ENCODE data around the gene FGGY.

DNA sequence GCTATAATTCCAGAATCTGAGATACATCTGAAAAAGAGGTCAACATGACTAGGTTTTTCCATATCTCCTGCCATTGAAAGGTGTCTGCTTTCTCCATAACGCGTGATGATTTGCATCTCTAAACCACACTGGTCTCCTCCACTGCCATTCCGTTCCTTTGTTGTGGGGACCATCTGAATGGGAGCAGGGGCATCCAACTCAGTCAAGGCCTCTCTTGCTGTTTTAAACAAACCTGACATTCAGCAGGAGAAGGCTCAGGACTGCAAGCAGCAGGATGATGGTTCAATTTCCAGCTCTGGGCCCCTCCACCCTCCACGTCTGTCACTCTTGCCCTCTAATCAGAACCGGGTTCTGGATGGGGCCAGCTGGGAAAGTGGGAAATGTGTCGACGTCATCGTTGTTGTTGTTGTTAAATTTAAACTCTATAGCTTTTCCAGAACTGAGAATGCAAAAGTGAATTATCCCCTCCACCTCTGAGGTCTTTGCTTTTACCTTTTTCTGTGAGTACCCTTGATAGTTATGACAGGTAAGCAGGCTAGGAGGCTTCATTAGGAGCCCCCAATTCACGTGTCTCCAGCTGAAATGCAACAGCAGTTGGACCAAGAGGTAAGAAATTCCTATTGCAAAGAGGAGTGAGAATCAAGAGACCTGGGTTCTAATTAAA, 45.0 kb downstream of the PLPP3 start:
- RRBS = no CpG with 5 or more reads among the region's 9 CpGs

DNA sequence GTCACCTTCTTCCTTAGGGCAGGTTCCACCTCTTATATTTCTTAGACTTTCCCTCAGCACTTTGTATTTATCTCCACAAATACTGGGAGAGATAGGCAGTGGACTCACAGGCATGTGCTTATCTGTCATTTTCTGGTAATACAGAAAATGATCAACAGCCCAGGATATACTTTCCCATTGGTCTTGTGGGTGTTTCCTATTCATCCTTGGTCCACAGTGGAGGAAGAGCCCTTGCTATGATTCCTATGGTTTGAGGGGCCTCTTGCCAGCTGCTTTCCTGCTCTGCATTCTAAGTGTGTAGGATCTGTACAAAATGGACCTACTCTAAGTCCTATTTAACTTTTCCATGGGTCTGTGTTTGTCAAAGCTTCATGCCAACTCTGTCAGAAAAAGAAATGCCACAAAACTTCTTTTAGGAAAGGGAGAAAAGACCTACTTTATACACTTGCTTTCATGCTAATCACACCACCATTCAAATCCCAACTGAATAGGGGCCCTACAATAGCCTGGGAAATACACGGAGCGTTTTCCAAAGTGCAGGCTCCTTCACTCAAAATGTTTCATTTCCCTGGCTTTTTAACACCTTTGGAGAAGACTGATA, 16.4 kb downstream of the PLPP3 start:
- RRBS = no CpG with 5 or more reads among the region's 2 CpGs

DNA sequence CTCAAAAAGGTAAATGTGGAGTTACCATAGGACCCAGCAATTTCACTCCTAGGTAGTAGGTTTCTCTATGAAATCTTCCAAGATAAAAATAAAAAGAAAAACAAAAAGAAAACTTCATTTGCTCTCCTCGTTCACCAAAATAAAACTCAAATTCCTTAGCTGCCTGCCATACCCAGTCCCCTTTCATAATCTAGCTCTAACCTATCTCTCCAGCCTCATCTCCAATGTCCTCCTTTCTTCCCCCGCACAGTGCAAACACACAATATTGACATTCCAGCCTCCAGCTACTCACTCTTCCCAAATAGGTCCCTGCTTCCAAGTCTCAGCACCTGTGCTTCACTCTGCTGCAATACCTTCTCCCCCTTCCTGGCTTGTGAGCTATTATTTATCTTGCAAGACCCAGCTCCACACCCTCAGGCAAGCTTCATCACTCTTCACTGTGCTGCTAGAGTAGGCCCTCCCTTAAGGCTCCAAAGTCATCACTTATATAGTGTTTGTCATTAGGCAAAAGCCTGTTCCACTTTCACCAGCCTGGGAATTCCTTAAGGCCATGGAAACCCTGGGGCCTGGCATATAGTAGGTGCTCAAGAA, 9.7 kb downstream of the PLPP3 start:
- RRBS = no CpG with 5 or more reads among the region's 2 CpGs

DNA sequence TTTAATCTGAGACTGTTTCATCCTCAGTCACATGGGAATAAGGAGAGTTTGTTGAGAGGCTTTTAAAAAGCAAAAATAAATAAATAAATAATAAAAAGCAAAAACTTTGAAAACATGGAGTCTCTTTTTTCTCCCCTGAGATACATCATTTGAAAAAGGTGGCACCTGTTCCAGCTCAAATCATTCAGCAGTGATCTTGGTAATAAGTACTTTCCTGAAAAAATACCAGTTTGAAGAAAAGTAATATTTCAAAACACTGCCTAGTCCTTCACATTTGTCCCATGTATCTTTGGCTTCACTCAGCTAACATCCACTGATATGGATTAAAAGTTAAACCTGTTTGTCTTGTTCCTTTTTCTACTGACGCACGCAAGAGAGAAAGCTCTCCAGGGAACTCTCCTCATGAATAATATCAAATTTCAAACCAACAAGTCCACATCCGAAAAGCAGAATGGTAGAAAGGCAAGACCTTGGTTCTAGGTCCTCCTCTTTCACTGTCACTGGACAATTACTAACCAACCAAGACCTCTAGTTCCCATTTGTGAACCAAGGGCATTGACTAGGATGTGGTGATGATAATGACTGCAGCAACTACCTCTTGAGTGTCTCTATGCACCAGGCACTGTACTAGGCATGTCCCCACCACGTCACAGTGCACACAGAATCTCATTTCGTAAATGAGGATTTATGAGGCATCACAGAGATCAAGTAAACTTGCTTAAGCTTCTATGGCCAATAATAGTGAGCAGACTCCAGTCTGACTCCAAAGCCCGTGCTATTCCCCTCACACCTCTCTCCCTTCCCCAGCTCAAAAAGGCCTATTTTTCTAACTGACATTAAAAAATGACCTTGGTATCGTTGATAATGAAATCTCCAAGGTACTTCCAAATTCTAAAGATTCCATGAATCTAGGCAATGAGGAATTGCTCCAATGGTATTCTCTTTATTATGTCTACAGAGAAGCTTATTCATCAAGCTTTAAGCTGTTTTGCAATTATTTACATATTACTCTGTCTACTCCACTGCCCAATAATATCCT, 8.4 kb downstream of the PLPP3 start:
- RRBS = no CpG with 5 or more reads among the region's 7 CpGs

- RRBS = no CpG with 5 or more reads among the region's 3 CpGs
These were observed 811 bp downstream of the PRKAA2 start for GRCh38 chr1:56645985-56646265.

- RRBS = no CpG with 5 or more reads among the region's 4 CpGs
These were observed 39.0 kb downstream of the PRKAA2 start for GRCh38 chr1:56684048-56684642.

DNA sequence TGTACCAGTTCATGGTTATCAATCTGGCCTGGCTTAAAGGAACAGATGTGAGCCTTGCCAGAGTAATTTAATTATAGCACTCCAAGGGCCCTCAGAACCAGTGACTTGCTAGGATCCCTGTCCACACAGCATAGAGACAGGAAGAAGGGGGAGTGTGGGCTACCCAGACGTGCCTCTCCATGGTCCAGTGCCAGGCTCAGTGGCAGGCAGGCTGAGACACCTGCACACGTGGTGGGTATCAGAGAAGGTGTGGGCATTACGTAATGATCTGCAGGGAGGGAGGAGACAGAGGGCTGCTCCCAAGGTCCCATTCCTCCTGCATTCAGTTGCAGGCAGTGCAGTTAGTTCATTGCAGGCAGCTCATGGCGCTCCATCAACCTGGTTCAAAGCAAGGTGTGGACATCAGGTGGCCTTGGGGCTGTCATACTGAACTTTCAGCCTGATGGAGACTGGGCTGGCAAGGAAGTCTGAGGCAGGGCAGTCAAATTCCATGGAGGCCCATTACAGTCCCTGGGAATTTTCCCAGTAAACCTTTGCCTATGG, 49.8 kb downstream of the C8B start:
- RRBS = no CpG with 5 or more reads among the region's 4 CpGs

DNA sequence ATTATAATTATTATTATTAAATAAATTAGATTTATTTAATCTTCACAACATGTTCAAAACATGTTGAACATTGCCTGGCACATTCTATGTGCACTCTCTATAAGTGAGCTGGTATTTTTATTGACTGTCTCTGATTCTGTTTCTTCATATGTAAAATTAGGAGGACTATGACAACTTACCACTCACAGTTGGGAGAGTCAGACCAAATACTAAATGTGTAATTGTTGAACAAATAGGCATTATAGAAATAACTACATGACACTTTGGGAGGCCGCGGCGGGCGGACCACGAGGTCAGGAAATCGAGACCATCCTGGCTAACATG, 951 bp upstream of the C8B start:
- RRBS = no CpG with 5 or more reads among the region's 6 CpGs

DNA sequence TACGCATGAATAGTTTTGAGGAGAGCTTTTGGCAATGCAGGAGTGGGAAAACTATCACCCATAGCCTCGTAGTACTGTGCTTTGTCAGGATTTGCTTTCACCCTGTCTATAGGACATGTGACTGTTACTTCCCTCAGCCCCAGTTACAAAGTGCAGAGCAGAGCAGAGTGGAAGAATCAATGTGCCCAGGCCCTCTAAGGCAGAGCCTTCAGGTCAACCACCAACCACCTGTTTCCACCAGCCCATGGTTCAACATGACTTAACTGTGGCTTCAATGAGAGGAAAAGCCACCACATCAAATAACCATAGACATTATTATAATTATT, 68.9 kb upstream of the C8B start:
- RRBS = no CpG with 5 or more reads among the region's 2 CpGs

GRCh38 chr1:57278645-57278895, 145.3 kb downstream of the DAB1 start:
- RRBS = no CpG with 5 or more reads among the region's 3 CpGs

GRCh38 chr1:58773377-58773940, 10.4 kb downstream of the JUN start:
- RRBS = no CpG with 5 or more reads among the region's 4 CpGs

- RRBS = 1% methylated on average over 11 of the region's 70 CpGs
These were observed 508 bp upstream of the JUN start for GRCh38 chr1:58784128-58784981.

- RRBS = no CpG with 5 or more reads among the region's 10 CpGs
These were observed 109.6 kb upstream of the JUN start for GRCh38 chr1:58893351-58893931.

DNA sequence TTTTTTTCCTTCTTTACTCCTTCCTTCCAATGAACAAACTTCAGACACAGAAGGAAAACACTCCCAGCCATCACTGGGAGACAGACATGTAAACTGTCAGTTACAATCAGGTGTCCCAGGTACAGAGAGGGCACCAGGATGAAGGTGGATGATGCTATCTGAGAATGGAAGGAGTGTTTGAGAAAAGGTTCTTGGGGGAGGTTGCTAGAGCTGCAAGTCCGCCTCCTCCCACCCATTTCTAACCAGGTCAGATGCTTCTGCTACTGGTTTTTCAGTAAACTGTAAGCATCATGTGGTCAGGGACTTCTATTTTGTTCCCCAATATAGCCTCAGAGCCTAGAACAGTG, 171.1 kb upstream of the JUN start:
- RRBS = no CpG with 5 or more reads among the region's 1 CpG

GRCh38 chr1:59071267-59071987, 225.5 kb upstream of the FGGY start:
- RRBS = no CpG with 5 or more reads among the region's 7 CpGs

- RRBS = no CpG with 5 or more reads among the region's 8 CpGs
These were observed 145.9 kb upstream of the FGGY start for GRCh38 chr1:59150778-59151667.

DNA sequence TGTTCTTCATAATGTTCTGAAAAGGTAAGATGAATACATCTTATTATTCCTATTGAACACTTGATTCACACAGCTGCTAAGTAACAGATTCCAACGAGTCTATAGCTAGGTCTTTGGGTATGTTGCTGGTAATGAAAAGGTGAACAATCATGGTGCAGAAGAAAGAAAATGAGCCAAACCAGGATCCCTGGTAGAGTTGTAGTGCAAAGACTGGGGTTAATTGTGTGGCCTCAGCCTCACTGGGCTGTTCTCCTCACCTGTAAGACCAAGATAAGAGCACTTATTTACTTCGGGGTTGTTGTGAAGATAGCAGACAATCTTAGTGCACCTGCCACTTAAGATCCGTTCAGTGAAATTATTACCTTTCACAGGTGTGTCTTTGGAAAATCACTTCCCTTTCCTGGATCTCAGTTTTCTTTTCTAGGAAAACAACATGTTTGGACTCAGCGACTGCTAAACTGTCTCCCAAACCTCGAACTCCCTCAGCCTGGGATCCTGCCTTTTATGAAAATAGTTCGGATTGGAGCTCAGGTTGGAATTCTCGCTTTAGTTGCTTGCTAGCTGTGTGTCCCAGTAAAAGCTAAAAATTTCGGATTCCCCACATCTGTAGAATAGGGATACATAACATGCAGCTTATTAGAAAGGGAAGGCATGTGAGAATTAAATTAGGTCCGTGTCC, 1.2 kb upstream of the FGGY start:
- RRBS = no CpG with 5 or more reads among the region's 9 CpGs

DNA sequence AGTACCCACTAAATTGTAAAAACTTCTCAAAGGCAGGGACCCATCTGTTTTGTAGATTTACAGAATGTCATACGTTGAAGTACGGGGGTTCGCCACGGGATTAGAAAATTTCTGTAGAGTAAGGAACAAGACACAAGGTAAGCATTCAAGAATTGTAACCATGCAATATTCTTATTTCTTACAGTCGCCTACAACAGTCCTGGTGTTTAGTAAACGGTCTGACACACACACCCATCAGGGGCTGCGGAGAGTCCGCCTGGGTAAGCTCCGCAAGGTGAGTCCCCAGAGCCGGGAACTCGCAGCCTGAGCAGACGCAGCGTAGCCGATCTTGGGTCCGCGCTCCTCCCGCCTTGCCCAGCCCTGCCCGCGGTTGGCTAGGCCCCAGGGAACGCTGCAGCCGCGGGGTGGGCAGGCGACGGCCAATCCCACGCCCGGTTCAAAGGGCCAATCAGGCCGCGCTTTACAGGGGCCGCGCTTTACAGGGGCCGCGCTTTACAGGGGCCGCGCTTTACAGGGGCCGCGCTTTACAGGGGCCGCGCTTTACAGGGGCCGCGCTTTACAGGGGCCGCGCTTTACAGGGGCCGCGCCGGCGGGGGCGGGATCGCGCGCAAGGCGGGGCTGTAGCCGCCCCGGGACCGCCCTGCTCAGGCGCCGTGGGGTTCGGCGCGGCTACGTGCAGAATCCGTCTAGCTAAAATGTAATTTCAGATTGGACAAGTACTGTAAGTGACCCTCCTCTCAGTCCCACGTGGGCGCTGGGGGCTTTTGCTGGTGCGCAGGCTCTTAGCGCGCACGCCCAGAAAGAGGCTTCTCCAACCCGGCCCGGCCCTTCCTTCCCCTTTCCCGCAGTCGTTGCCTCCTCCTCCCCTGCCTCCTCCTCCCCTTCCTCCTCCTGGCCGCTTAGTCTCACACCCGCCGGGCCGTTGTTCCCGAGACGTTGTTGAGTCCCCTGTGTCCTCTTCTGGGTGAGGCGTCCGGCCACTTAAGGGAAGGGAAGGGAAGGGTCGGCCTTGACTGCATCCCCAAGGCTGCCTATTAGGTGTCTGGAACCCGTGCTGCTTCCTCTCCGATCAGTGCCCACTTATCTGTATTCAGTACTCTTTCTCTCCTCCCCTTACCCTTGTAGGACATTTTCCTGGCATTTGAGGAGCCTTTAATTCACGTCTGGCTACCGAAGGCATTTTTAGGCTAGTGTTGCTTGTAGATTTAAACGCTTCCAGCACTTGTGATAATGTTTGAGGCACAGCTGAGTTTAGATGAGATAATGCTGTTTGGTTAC, at the start of gene FGGY:
TSS of gene FGGY (plus strand) at position 908 of the 1,278 bp plus-strand sequence.
- RRBS = 2% methylated on average over 17 of the region's 85 CpGs

- RRBS = no CpG with 5 or more reads among the region's 5 CpGs
These were observed 13.7 kb downstream of the FGGY start for GRCh38 chr1:59310531-59311120.

GRCh38 chr1:59427013-59427599, 130.2 kb downstream of the FGGY start:
- RRBS = no CpG with 5 or more reads among the region's 8 CpGs